Measurements from ENCODE around the gene RIOK3.

DNA sequence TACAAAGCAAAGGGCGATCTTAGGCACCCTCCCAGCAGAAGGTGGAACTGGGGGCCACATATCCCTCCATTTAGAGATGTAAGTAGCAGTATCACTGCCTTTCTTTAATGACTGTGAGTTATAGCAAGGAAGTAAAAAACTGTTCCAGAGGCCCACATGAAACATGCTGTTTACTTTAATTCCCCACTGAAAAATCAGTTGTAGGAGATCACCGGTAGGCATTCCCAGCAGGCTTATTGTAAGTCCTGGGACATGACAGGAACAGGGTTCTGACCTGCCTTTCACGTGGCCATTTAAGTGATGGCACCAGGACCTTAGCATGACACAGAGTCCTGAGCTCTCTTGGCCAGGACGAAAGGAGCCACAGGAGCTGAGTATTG, 16.8 kb downstream of the GATA6 start:
- PRO-cap = no peak
- RAMPAGE, long total RNA, 4 experiments = no peak in any of the 4 experiments

- PRO-cap = no peak
- RAMPAGE, long total RNA, 4 experiments = no peak in any of the 4 experiments
These were observed 53.0 kb upstream of the CTAGE1 start for GRCh38 chr18:22470483-22471407.

DNA sequence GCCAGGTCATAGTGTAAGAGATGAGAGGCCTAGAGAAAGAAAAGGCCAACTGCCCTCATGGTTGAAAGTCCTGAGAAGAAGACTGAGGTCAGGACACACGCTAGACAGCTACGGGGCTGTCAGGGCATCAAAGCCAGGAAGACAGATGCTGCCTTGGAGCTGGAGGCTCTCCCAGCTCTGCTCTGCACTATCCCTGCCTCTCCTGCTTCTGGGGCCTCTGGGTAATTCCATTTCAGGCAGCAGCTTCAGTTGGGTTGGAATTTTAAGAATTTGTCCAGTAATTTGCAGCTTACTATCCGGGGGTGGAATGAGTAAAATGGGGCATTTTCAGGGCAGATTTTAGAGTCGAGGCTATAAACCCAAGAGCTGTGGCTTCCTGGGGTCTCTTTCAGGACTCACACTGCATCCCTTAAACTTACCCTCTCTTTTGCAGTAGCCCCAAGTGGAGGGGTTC, 76.2 kb upstream of the CTAGE1 start:
- PRO-cap = no peak
- RAMPAGE, long total RNA, 4 experiments = no peak in any of the 4 experiments

- PRO-cap = no peak
- RAMPAGE, long total RNA, 4 experiments = no peak in any of the 4 experiments
These were observed 186.8 kb upstream of the CTAGE1 start for GRCh38 chr18:22604218-22605260.

- PRO-cap = no peak
- RAMPAGE, long total RNA, 4 experiments = no peak in any of the 4 experiments
These were observed 106.7 kb downstream of the TMEM241 start for GRCh38 chr18:23330795-23331759.

DNA sequence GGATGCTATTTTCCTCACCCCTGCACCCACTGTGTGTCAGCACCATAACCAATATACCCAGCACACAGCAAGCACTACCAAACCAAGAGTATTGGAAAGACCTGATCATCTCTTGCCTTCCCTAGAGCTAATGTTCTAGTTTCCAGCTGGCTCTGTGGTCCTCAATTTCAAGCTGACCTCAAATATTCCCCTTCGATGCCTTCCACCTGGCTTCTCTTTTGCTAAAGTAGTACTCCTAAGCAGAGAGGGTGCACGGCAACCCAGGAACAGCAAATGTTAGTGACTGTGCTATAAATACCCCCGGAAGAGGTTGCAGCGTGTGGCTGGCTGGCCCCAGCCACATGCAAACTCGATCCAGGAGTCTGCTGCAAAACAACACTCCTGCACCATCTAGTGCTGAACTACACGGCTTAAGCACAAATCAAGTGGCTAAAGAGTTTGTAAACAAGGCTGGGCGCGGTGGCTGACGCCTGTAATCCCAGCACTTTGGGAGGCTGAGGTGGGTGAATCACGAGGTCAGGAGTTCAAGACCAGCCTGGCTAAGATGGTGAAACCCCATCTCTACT, 79.0 kb downstream of the TMEM241 start:
- PRO-cap = unidirectional peak, minus-strand start at position 278 of the sequence
- RAMPAGE, long total RNA, 4 experiments = no peak in any of the 4 experiments

GRCh38 chr18:23452959-23453683, at the start of gene RIOK3:
RIOK3 (plus strand) TSS chr18:23453287.
- PRO-cap = bidirectional peak, plus-strand start at chr18:23453287, minus-strand start at chr18:23453184
- RAMPAGE, long total RNA, 4 experiments = start-site peak on the plus strand in 4 of 4 experiments, at chr18:23453267-23453318 at its widest, 85 to 433 reads per replicate

- PRO-cap = no peak
- RAMPAGE, long total RNA, 4 experiments = no peak in any of the 4 experiments
These were observed 820 bp upstream of the RMC1 start for GRCh38 chr18:23502588-23502793.

- PRO-cap = no peak
- RAMPAGE, long total RNA, 4 experiments = no peak in any of the 4 experiments
These were observed 16.8 kb downstream of the RMC1 start for GRCh38 chr18:23519954-23520731.

GRCh38 chr18:23556072-23556733, 30.1 kb downstream of the NPC1 start:
- PRO-cap = no peak
- RAMPAGE, long total RNA, 4 experiments = no peak in any of the 4 experiments

- PRO-cap = unidirectional peak, plus-strand start at chr18:23585565
- RAMPAGE, long total RNA, 4 experiments = no peak in any of the 4 experiments
These were observed 960 bp downstream of the NPC1 start for GRCh38 chr18:23585186-23585905.

DNA sequence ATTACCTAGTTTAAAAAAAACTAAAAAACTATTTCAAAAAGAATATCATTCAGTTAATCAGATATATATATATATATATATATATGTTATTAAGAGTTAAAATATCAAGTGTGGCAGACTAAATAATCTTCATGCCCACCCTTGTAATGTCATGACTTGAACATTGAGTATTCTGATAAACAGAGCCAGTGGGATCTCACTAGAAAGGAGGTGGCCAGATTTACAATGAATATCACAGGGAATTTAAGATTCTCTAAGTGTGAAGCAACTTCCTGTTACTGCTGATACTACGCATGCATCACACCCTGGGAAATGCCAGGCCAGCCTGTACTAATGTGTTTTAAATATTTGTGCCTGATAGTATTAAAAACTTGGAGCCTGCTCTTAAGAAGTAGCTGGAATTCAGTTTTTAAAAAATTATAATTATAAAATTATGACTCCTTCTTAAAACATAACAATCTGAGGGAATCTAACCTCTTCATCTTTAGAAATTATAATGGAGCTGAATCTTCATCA, 148.3 kb downstream of the LAMA3 start:
- PRO-cap = no peak
- RAMPAGE, long total RNA, 4 experiments = no peak in any of the 4 experiments

DNA sequence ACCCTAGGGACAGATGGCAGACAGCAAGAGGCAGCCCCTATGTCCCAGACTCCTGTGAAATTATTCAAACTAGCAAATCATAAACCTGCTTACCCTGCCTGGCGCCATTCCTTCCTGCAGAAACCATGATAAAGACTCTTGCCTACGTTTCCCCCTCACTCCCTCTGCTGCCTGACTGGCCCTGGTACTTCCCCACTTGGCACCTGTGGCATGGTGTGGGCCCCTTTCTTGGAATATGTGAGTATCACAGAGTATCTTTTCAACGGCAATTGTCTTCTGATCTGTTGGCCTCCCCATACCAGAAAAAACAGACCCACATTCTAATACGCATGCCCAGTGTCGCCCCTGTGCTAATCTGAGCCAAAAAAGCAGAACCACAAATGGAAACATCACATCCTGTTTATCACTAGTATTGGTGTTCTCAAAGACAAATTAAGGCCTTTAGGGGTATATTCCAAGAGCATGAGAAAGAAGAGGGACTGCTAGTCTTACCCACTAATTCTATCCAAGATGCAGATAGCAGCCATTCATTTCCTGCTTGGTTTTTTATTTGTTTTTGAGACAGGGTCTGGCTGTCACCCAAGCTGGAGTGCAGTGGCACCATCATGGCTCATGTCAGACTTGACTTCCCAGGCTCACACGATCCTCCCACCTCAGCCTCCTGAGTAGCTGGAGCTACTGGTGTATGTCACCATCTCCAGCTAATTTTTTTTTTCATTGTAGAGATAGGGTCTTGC, 44.1 kb upstream of the TTC39C start:
- PRO-cap = no peak
- RAMPAGE, long total RNA, 4 experiments = no peak in any of the 4 experiments

- PRO-cap = no peak
- RAMPAGE, long total RNA, 4 experiments = no peak in any of the 4 experiments
These were observed 42.1 kb upstream of the TTC39C start for GRCh38 chr18:23972435-23972839.

DNA sequence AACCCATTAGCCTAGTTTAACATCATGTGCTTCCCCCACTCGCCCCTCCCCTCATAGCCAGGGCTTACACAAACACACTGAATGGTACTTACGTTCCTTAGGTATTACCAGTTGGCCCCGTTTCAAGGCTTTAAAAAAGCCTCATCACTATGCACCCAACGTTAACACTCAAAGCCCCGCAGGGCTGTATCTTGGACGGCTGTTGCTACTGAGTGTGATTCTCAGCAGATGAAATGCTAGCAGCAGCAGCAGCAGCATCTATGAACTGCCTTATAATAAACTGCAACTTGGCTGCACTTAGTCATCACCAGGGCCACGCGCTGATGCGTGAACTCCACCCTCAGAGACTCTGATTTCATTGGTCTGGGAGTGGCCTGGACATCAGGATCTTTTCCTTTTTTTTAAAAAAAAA, 20.0 kb upstream of the TTC39C start:
- PRO-cap = unidirectional peak, minus-strand start at position 230 of the sequence; unidirectional peak, minus-strand start at position 267 of the sequence
- RAMPAGE, long total RNA, 4 experiments = start-site peak on the minus strand in 2 of 4 experiments, centred at positions 258 to 267 of the sequence, 12 to 24 reads per replicate

GRCh38 chr18:24050945-24051519, 36.5 kb downstream of the TTC39C start:
- PRO-cap = no peak
- RAMPAGE, long total RNA, 4 experiments = no peak in any of the 4 experiments

GRCh38 chr18:24270733-24271107, 126.9 kb downstream of the OSBPL1A start:
- PRO-cap = no peak
- RAMPAGE, long total RNA, 4 experiments = no peak in any of the 4 experiments

DNA sequence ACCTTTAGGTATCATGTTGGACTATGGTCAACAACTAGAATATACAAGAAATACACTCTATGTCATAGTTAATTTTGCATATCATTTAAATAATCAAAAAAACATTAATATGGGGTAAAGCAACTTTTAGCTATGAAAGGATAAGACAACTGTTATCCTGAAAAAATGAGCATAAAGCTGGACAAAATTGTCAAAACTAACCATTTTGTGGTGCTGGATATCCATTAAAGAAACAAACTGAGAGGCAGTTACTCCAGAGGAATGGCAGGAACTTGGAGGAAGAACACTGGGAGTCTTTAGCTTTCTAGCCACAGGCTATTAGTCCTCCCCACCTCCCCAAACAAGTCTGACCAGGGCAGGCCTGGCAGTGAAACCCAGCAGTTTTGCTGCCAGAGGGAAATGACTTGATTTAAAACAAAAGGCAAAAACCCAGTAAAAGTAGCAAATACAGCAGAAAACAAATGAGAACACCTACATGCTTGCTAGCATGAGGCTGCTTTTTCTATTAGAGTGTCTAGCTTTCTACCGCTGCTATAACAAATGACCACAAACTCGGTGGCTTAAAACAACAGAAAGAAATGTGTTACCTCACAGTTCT, 34.9 kb downstream of the OSBPL1A start:
- PRO-cap = no peak
- RAMPAGE, long total RNA, 4 experiments = no peak in any of the 4 experiments

GRCh38 chr18:24987523-24987976, 364.4 kb downstream of the ZNF521 start:
- PRO-cap = no peak
- RAMPAGE, long total RNA, 4 experiments = start-site peak on the minus strand in 1 of 4 experiments, at chr18:24987671-24987693 at its widest, 22 reads per replicate

- PRO-cap = no peak
- RAMPAGE, long total RNA, 4 experiments = no peak in any of the 4 experiments
These were observed 364.0 kb downstream of the SS18 start for GRCh38 chr18:25726207-25726968.